Heart left ventricle (tissue), 7 donors: ENCODE results near the gene PODXL.

DNA sequence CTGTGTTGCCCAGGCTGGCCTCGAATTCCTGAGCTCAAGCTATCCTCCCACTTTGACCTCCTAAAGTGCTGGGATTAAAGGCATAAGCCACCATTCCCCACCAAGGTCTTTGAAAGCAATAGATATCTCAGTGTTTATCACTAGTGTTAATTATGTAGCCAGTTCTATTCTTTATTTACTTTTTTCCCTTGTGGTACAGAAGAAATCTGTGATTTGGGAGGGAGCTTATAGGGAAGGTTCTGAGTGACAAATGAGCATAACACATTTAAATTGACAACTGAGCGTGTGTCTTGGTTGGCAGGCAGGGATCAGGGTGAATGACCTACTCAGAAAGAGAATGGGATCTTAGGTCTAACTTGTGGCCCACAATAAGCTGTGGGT is 57.8 kb downstream of the PODXL start:
- PRO-cap, 6 experiments, result peak in 1 of 6 experiments; most common minus-strand start position 312 of the sequence (in 1)
- RAMPAGE, long total RNA, 2 experiments, result no peak in any of the 2 experiments
- RRBS, result no CpG with 5 or more reads among the region's 2 CpGs

GRCh38 chr7:131500392-131501585 is 55.6 kb downstream of the PODXL start:
- PRO-cap, 6 experiments, result no peak in any of the 6 experiments
- RAMPAGE, long total RNA, 2 experiments, result no peak in any of the 2 experiments
- RRBS, result no CpG with 5 or more reads among the region's 7 CpGs

DNA sequence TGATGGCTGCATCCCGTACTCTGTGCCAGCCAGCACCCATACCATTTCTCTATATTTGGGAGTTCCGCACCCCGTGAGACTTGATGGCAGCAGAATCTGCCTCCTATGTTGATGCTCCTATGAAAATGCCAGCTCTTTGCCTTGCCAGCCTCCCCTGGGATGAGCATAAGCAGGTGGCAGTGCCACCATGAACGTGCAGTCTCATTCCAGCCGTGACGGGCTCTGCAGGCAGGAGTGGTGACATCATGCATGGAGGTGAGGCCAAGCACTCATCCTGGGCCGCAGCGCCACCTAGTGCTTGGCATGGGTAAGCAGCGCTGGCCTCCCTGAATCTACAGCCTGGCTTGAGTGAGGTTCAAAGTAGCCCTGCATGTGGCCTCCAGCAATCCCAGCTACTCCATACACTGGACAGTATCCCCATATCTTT is 43.0 kb downstream of the PODXL start:
- PRO-cap, 6 experiments, result peak in 3 of 6 experiments; most common minus-strand start position 224 of the sequence (in 3)
- RAMPAGE, long total RNA, 2 experiments, result no peak in any of the 2 experiments
- RRBS, result no CpG with 5 or more reads among the region's 9 CpGs

GRCh38 chr7:131518807-131519458 is 37.5 kb downstream of the PODXL start:
- PRO-cap, 6 experiments, result peak in 1 of 6 experiments; most common plus-strand start chr7:131519167 (in 1); most common minus-strand start chr7:131519115 (in 1)
- RAMPAGE, long total RNA, 2 experiments, result no peak in any of the 2 experiments
- RRBS, result no CpG with 5 or more reads among the region's 10 CpGs

GRCh38 chr7:131553865-131554366 is 2.5 kb downstream of the PODXL start:
- PRO-cap, 6 experiments, result peak in 2 of 6 experiments; most common plus-strand start chr7:131554197 (in 1)
- RAMPAGE, long total RNA, 2 experiments, result no peak in any of the 2 experiments
- RRBS, result no CpG with 5 or more reads among the region's 4 CpGs

DNA sequence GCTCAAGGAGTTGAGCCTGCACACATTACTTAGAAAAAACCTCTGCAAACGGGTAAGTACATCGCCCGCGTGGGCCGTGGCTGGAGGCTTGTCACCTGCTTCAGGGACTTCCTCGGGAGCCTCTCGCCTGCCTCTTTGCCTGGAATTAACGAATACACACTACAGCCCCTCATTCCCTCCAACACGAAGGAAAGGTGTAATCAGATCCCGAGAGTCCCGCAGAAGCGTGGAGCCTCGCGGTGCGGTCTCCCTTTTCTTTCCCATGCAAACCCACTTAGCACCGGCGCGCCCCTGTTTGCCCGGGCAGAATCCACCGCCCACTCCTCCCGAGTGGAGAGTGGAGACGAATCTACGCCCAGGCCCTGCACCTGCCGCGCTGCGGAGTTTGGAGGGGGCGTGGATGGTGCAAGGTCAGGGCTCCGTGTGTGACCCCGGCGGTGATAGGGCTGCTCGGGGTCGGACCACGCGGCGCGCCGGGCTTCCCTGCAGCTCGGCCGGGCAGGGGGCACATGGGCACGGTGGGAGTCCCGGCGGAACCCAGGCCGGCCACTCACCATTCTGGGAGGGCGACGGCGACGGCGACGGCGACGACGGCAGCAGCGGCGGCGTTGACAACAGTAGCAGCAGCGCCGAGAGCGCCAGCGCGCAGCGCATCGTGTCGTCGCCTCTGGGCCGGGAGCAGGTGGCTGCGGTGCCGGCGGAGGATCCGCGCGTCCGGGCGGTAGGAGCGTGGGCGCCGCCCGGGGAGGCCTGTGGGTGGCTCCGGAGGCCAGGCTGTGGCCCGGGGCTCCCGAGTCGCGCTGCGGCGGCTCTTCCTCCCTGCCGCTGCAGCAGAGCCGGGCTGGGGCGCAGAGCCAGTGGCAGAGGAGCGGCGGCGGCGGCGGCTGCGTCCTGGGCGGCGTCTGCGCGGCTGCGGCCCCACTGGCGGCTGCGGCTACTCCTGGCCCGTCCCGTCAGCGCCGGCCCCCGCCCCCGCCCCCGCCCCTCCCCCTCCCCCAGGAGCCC is at the start of gene PODXL:
Gene PODXL, minus strand, starts transcription at position 923 of the 1,005 bp plus-strand sequence.
- PRO-cap, 6 experiments, result peak in 6 of 6 experiments; most common minus-strand start position 904 of the sequence (in 4)
- RAMPAGE, long total RNA, 2 experiments, result no peak in any of the 2 experiments
- RRBS, result 2% methylated on average over 17 of the region's 107 CpGs

DNA sequence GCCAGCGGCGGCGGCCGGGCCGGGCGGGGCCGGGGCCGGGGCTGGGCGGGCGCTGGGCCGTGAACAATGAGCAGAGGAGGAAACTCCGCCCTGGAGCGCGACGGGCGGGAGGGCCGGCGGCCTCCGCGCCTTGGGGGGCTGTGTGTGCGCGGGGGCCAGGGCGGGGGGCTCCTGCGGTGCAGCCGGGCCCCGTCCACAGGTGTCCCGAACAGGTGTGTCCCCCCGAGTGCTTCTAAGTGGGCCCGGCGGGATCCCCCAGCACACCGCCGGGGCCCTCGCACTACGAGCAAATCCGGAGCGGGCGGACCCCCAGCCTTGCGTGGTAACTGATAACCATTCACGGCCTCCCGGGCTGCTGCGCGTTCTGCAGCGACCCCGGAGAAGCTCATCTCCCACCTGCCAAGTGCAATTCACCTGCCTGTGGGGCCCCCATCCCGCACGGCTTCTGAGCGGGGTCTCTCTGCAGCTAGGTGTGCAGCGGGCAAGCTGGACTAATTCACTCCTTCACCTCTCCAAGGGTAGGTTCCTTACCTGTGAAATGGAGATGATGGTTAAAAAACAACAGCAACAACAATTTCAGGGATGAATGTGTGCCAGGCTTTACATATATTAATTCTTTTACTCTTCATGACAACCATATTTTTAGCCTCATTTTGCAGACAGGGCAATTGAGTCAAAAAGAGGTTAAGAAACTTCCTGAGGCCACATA is 437 bp upstream of the PODXL start:
- PRO-cap, 6 experiments, result peak in 6 of 6 experiments; most common plus-strand start position 91 of the sequence (in 3)
- RAMPAGE, long total RNA, 2 experiments, result no peak in any of the 2 experiments
- RRBS, result 1% methylated on average over 28 of the region's 48 CpGs

GRCh38 chr7:131585949-131586902 is 29.8 kb upstream of the PODXL start:
- PRO-cap, 6 experiments, result peak in 4 of 6 experiments; most common plus-strand start chr7:131586599 (in 2); most common minus-strand start chr7:131586247 (in 2)
- RAMPAGE, long total RNA, 2 experiments, result no peak in any of the 2 experiments
- RRBS, result no CpG with 5 or more reads among the region's 15 CpGs

DNA sequence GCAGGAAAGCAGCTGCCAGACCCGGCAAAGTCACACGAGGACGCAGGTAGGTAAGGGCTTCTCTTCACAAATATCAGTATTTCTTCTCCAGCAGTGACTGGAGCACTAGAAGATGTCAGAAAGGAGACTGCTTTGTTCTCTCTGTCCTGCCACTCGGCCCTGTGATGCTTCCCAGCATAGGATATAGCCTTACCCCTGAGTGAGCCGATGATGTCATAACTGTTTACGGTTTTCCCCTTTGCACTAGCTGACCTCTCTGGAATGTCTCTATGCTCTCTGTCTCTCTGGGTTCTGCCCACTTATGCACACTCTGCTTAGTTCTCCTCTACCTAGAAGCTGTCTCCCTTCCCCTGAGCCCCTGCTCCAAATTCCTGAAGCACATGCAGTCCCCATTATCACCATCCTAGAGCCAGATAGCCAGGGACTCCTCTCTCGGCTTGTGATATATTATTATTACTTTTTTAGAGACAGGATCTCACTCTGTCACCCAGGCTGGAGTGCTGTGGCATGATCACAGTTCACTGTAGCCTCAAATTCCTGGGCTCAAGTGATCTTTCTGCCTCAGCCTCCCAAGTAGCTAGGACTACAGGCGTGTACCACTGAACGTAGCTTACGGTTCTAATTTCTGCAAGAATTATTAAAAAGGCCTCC is 167.6 kb upstream of the PODXL start:
- PRO-cap, 6 experiments, result peak in 1 of 6 experiments; most common minus-strand start position 163 of the sequence (in 1)
- RAMPAGE, long total RNA, 2 experiments, result no peak in any of the 2 experiments
- RRBS, result no CpG with 5 or more reads among the region's 10 CpGs

DNA sequence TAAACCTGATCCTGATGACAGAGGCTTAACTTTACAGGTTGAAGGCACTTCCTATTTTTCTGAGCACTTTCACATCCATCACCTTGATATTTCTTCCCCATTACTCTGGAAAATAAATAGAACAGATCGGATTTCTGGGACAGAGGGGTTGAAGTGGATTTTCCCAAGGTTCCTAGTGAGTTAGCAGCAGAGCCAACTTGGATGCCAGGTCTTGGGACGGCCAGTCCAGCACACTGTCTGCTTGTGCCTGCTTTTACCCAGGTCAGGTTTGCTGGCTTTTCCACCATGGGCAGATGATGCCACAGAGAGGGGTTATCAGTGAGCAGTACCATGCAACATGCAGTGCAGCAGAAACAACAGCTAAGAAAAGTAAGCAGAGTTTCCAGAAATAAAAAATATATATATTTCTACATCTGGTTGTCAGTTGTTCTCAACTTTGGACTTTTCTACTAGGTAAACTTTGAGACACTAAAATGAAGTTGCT is 372.7 kb upstream of the PODXL start:
- PRO-cap, 6 experiments, result peak in 1 of 6 experiments; most common plus-strand start position 207 of the sequence (in 1)
- RAMPAGE, long total RNA, 2 experiments, result no peak in any of the 2 experiments
- RRBS, result no CpG with 5 or more reads among the region's 2 CpGs

GRCh38 chr7:132128050-132128965 is 448.0 kb downstream of the PLXNA4 start:
- PRO-cap, 6 experiments, result no peak in any of the 6 experiments
- RAMPAGE, long total RNA, 2 experiments, result no peak in any of the 2 experiments
- RRBS, result no CpG with 5 or more reads among the region's 9 CpGs

GRCh38 chr7:132207189-132207619 is 369.1 kb downstream of the PLXNA4 start:
- PRO-cap, 6 experiments, result peak in 3 of 6 experiments; most common plus-strand start chr7:132207497 (in 2); most common minus-strand start chr7:132207396 (in 2)
- RAMPAGE, long total RNA, 2 experiments, result no peak in any of the 2 experiments
- RRBS, result no CpG with 5 or more reads among the region's 9 CpGs

- PRO-cap, 6 experiments, result peak in 5 of 6 experiments; most common plus-strand start chr7:132402369 (in 5)
- RAMPAGE, long total RNA, 2 experiments, result no peak in any of the 2 experiments
- RRBS, result no CpG with 5 or more reads among the region's 3 CpGs
Measured at GRCh38 chr7:132402233-132402490, 174.1 kb downstream of the PLXNA4 start.

DNA sequence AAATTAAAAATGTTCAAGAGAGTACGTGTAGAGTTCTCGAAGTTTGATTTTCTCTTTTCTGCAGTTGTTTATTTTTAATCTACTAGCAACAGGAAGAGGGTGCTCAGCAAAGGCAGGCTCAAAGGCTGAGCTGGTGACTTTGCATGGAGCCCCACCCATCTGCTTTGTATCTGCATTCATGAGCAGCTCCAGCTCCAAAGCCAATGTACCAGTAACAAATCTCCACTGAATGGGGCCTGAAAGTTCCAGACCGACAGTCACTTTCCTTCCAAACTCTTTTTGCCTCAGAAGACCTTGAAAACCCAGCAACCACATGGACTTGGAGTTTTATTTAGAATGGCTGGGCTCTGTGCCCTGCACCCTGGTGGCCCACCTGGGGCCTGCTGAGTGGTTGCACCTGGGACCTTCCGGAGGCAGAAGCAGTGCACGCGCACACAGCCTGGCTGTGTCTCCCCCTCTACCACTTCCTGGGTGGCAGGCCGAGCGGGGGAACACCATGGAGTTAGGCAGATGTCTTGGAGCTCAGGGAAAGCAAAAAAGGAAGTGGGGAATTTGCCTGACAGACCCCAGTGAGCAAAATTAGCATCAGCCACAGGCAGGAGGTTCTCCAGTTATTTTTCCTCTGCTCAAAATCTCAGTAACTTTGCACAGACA is 195.1 kb upstream of the PLXNA4 start:
- PRO-cap, 6 experiments, result no peak in any of the 6 experiments
- RAMPAGE, long total RNA, 2 experiments, result no peak in any of the 2 experiments
- RRBS, result no CpG with 5 or more reads among the region's 8 CpGs

DNA sequence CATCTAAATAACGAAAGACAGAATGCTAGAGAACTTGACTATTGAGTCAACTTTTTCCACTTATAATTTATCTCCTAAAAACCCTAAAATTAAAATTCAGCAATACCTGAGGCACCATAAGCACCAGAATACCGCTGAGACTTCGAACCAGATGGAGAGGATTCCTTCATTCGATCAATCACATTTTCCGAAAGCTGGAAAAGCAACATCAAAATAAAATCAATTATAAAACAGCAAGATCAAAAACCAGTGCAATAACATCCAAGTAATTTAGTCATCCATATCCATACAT is 11.9 kb downstream of the CHCHD3 start:
- PRO-cap, 6 experiments, result no peak in any of the 6 experiments
- RAMPAGE, long total RNA, 2 experiments, result no peak in any of the 2 experiments
- RRBS, result no CpG with 5 or more reads among the region's 5 CpGs

- PRO-cap, 6 experiments, result no peak in any of the 6 experiments
- RAMPAGE, long total RNA, 2 experiments, result no peak in any of the 2 experiments
- RRBS, result no CpG with 5 or more reads among the region's 3 CpGs
Measured at GRCh38 chr7:133657536-133658113, 404.7 kb downstream of the EXOC4 start.

DNA sequence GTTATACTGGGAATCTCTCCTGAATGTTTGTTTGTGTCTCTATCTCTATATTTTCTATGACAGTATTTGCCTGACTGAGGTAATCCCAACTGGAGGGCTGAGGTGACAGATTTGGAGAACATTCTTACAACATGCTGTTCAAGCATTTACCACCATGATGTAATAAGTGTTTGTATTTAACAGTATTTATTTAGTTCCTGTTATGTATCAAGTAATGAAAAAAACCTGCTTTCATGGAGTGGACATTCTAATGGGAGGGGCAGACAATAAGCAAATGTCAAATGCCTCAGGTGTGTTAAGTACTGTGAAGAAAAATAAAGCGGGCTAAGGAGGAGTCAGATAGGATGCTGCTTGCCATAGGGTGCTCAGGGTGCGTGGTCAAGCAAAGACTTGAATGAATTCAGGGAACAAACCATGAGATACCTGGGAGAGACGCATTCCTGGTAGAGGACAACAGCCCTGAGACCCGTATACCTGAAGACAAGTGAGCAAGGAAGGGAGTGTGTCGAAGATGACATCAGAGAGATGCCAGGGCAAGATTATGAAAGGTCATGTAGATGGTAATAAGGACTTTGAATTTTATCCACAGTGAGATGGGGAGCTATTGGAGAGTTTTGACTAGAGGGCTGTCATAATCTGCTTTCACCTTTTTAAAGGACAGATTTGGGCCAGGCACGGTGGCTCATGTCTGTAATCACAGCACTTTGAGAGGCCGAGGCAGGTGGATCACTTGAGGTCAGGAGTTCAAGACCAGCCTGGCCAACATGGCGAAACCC is 417.9 kb downstream of the EXOC4 start:
- PRO-cap, 6 experiments, result no peak in any of the 6 experiments
- RAMPAGE, long total RNA, 2 experiments, result no peak in any of the 2 experiments
- RRBS, result no CpG with 5 or more reads among the region's 8 CpGs

GRCh38 chr7:133753282-133753922 is 373.7 kb upstream of the LRGUK start:
- PRO-cap, 6 experiments, result no peak in any of the 6 experiments
- RAMPAGE, long total RNA, 2 experiments, result no peak in any of the 2 experiments
- RRBS, result no CpG with 5 or more reads among the region's 5 CpGs

DNA sequence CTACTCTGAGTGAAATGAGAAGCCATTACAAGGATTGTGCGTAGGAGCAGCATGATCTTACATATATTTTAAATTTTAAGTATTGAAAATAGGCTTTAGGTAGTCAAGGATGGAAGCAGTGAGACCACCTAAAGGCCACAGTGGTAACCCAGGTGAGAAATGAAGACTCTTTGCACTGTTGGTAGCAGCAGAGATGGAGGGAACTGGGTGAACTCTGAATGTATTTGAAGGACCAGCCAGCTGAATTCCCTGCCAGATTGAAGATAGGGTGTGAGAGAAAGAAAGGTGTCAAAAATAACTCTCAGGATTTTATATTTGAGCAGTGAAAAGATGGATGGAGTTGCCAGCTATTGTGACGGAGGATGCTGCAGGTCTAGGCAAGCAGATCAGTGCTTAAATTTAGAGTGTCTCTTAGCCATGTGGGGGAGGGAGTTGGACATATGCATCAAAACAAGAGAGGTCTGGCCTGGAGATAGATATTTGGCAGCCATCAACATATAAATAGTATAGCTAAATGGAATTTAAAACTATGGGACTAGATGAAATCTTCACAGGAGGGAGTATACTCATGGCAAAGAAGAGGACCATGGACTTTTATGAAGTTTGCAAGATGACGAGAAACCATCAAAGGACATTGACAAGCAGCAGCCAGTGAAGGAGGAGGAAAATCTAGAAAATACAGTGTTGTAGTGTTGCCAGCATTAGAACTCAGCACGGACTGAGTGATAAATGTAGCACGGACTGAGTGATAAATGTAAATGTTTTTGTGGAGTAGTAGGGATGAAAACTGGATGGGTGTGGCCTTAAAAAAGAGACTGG is 223.7 kb upstream of the LRGUK start:
- PRO-cap, 6 experiments, result no peak in any of the 6 experiments
- RAMPAGE, long total RNA, 2 experiments, result no peak in any of the 2 experiments
- RRBS, result no CpG with 5 or more reads among the region's 5 CpGs

DNA sequence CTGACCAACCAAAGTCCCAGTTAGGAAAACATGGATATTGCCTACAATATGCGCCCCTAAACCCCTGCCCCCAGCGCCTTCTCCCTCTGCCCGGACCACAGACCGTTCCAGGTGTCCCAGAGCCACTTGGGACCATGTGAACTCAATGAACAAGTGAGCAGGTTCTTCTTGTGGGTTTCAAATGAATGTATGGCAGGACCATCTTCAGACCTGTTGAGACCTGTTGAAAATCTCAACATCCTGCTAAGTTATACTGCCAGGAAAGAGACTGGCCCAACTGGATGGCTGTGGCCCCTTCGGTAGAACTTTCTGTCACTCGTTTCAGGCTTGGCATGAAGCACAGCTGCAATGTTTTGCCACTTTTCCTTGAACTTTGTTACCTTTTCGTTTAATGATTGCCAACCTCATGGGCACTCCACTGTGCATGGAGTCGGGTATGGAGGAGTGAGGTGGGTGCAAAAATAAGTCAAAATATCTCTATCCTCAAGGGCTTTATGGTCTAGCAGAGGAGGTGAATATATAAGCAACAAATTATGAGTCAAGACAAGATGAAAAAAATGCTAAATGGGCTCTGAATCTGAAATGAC is 36.7 kb upstream of the SLC35B4 start:
- PRO-cap, 6 experiments, result no peak in any of the 6 experiments
- RAMPAGE, long total RNA, 2 experiments, result no peak in any of the 2 experiments
- RRBS, result no CpG with 5 or more reads among the region's 8 CpGs